Right ventricle myocardium (tissue), 1 donor: ENCODE measurements around a stretch of chr6.

DNA sequence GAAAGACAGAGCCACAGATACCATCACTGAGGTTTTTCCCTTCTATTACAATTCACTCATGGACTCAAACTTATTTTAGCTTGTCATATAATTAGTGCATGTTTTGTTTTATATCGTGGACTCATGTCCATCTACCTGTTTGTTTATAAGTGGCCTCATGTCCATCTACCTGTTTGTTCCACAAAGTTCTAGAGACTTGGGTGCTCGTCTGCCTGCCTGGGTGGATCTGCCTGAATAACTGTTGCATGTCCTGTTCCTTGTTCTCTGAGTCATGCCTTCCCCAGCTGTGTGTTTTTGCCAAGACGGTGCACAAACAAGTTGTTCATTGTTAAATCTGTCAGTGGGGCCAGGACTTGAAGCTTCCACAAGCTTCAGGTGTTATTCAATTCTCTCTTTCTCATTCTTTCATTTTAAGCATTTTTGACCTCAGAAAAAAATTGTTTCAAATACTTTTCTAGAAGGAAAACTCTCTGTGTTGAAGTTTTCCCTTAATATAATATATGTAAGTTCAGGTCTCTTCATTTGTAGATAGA lies 358.0 kb upstream of the CITED2 start:
- PRO-cap, 2 experiments, result no peak in any of the 2 experiments

DNA sequence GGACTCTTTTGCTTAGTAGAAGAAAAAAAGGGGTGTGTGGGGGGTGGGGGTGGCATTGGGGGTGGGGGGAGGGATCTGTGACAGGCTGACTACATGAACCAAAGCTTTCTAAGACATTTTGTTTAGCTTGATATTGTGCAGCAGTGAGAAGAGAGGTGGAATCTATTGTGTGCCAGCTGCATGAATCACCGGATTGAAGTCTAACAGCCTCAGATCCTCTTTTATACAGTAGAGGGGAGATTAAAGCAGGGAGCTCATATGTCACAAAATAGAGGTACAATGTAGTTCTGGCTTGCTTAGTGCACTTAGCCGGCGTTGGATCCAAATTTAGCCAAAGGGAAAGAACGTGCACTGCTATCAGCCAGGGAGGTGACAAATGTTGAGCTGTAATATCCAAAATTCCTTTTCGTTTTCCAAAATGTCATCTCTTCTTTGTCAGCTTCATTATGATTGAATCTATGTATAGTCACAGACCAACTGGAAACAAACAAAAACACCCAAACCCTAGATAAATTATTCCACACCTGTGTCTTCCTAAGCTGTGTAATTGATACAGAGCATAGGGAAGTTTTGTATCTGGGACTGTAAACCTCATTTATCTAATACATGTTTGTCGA lies 404.3 kb upstream of the CITED2 start:
- PRO-cap, 2 experiments, result no peak in any of the 2 experiments

- PRO-cap, 2 experiments, result no peak in any of the 2 experiments
These were observed 465.1 kb upstream of the CITED2 start for GRCh38 chr6:139839270-139840146.

- PRO-cap, 2 experiments, result no peak in any of the 2 experiments
These were observed 514.3 kb upstream of the CITED2 start for GRCh38 chr6:139888795-139889189.

DNA sequence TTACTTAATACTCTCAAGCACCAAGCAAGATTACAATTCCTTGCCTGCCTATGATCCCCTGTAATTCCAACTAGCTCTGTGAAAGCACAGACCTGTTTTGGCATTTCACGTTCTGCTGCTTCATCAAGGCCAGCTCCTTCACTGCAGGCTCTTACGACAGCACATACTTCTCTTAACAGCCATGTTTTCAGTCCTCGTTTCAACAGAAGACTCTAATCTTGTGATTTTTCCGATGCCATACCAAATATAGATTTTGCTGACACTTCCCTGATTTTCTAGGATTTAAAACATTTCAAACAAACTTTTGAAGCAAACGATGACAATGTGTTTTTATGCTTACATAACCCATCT lies 616.4 kb upstream of the CITED2 start:
- PRO-cap, 2 experiments, result no peak in any of the 2 experiments

- PRO-cap, 2 experiments, result peak in 2 of 2 experiments; most common plus-strand start chr6:140079608 (in 2); most common minus-strand start chr6:140079356 (in 2)
These were observed 704.8 kb upstream of the CITED2 start for GRCh38 chr6:140079049-140079865.

DNA sequence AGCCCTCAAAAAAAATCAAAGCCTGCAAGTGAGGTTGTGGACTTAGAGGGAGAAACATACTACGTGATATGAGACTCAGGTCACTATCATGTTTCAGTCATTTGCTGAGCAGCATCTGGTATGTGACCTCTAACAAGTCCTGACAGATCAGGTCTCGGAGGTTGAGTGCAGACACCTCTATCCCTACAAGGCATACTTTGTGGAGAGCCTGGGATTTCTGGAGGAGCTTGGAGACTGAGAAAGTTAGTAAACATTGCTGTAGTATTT lies 1063.5 kb upstream of the CITED2 start:
- PRO-cap, 2 experiments, result peak in 2 of 2 experiments; most common plus-strand start position 132 of the sequence (in 2)

DNA sequence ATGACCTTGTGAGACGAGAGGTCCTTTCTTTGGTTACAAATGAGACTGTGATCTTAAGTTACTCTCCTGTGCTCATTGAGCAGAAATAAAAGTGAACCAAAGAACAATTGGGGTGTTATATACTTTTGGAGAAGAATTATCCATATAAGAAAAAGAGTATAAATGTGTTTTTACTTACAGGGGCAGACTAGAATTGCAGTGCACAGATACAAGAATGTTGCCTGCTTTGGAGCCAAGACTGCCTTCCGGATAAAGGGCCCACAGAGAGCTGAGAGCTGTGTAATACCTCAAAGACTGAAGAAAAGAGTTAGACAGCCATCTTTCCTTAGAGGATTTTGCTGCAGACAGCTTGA lies 1235.4 kb upstream of the CITED2 start:
- PRO-cap, 2 experiments, result no peak in any of the 2 experiments

DNA sequence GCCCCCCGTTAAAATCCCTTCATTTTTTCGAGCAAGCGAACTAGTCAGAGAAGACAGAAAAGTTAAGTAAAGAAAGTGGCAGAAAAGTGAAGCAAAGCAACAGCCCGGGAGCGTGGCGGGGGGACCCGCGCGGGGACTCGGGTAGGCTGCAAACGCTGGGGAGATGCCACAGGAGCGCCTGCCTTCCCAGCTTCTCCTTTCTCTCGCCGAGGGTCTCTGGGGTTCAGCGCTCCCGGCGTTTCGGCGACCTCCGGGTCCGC lies 535 bp upstream of the ADGRG6 start:
- PRO-cap, 2 experiments, result no peak in any of the 2 experiments

DNA sequence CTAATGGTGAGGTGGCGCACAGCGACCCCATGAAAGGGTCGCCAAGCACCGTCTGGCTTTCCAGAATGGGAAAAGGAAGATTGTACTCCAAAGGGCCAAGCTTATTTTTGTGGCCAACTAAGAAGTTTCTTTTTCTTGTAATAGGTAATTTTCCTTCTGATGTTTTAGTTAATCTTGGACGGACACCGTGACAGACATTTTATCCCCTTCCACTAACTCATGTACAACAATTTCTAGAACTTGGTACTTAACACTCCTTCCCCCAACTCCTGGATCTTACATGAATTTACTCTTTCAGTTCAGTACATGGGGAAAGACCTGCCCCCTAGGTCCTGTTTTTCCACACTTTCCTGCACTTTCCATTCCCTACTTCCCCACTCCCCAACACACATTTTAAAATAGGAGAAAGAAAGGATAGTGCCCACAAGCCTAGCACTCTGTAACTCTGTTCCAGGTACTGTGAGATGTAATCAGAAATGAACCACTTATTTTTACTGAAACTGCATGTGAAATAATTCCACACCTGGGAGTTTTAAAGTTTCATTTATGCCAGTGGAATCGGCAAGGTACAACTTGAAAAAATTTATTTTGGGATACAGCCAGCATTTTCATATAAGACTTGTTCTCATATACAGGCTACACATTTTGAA lies 1.3 kb downstream of the ADGRG6 start:
- PRO-cap, 2 experiments, result no peak in any of the 2 experiments

DNA sequence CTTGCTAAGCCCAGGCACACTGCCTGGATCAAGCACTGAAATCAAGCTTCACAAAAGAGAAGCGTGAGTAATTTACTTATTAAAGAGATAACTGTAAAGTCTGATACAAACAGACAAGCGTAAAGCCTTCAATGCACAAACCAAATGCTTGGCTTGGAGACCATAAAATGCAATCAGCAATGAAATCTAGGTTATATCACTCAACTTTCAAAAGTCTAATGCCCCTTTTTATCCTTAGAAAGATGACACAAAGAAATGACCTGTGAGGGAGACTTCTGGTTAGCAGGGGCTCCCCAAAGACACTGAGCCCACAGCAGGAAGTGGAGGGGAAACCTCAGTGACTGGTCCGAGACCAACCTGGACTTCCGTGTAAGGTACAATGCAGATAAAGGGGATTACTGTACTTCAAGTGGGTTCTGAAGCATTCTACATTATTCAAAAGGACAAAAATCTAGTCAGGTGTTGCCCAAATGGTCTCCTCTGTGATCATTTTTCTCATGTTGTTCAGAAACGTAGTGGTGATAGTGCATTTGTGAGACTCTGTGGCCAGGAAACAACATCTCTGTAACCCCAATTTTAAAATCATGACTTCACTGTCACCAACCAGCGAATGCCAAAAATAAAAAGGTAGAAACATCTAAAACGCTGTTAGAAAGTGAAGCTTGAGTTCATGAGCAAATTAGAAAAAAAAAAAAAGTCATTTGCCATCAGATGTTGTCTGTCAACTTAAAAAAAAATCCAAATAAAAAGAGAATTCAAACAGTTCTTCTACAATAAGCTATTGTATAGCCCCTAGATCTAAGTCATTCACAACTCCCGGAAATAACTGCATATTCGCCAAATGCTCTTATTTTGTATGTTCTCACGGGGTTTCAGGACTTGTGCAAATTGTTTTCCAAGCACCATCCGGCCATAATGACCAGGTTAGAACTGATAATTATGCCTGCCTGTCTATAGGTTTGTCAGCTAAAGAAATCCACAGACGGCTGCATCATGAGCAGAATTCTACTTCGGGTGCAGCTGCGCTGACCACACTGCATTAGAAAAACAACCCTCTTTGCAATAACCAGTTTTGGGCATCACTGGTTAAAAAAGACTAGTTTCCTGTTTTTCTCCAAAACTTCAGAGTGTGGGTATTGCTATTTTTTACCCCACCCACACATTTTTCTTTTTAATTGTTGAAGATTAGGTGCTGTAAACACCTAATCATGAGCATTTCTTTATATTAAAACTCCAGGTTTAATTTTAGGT lies 88.0 kb downstream of the HIVEP2 start:
- PRO-cap, 2 experiments, result no peak in any of the 2 experiments

- PRO-cap, 2 experiments, result no peak in any of the 2 experiments
These were observed 48.5 kb downstream of the HIVEP2 start for GRCh38 chr6:142896174-142897256.

GRCh38 chr6:142902623-142903179 lies 42.3 kb downstream of the HIVEP2 start:
- PRO-cap, 2 experiments, result no peak in any of the 2 experiments

- PRO-cap, 2 experiments, result no peak in any of the 2 experiments
These were observed 17.2 kb downstream of the HIVEP2 start for GRCh38 chr6:142927774-142928231.

- PRO-cap, 2 experiments, result peak in 2 of 2 experiments; most common plus-strand start chr6:142945837 (in 1); most common minus-strand start chr6:142946080 (in 2)
These were observed 609 bp upstream of the HIVEP2 start for GRCh38 chr6:142945324-142946245.

DNA sequence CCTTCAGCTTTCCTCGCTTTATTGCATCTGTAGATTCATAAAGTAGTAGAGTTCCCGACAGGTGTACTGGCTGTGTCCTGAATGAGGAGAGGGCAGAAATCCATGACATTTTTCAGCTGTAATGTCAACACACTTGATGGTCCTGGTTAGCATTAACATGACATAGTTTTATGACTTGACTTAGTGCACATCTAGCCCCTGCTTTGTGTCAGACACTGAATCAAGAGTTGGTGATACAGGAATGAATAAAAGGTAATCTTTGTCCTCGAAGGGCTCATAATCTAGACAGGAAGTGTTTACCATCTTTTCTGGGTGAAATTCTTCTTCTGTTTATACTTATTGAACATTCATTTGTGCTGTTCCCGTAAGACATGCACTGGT lies 55.1 kb downstream of the AIG1 start:
- PRO-cap, 2 experiments, result no peak in any of the 2 experiments

- PRO-cap, 2 experiments, result no peak in any of the 2 experiments
These were observed 1.8 kb upstream of the PHACTR2 start for GRCh38 chr6:143675871-143676539.

DNA sequence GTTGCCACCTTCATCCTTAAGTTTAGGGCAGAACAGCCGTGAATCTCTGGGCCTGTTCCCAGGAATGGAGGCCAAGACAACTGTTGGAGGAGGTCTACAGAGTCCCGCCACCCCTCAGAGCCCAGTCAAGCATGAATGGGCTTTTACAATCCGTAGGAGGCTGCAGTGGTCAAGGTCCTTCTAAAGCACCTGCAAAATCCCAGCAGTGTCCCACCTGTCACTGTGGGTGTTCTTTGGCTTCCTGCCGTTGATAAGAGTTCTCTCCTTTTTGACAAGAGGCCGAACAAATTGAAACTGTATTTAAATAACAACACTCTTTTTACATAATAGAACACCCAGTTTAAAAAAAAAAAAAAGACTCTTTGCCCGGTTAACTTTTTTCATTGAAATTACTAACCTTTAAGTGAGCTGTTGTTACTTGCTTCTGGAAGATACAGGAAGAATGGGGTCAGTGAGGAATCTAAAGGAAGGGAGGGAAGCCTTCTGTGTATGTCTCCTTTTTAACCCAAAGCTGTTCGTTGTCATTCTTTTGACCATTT lies 68.8 kb downstream of the PHACTR2 start:
- PRO-cap, 2 experiments, result no peak in any of the 2 experiments

- PRO-cap, 2 experiments, result no peak in any of the 2 experiments
These were observed 69.7 kb downstream of the PHACTR2 start for GRCh38 chr6:143747425-143747877.

DNA sequence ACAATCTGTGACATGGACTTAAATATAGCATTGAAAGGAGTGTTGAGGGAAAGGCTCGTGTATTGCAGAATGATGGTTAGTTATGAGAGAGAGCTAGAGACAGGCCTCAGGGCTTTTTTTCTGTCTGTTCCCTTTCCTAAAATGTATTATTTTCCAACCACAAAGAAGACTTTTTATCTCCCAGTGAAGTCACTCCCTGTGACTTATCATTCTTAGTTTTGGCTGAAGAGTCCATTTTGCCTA lies 37.4 kb upstream of the LTV1 start:
- PRO-cap, 2 experiments, result no peak in any of the 2 experiments